Aortic smooth muscle cell (primary cell): ENCODE measurements around the genes ERICH6 and P2RY12.

GRCh38 chr3:149615917-149616649, 41.7 kb downstream of the WWTR1 start:
- RRBS, result no CpG with 5 or more reads among the region's 9 CpGs

DNA sequence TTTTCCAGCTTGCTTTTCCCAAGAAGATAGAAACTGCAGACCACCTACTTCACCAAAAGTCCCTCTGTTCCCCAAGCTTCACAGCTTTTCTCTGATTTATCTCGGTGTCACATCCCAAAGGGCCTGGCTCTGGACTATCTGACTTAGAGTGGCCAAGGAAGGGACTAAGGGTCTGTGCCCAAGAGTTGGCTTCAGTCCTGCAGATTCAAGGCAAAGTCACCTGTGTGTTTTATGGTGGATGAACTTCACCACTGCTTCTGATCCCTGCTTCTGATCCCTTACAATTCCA, 1.5 kb downstream of the WWTR1 start:
- RRBS, result no CpG with 5 or more reads among the region's 1 CpG

DNA sequence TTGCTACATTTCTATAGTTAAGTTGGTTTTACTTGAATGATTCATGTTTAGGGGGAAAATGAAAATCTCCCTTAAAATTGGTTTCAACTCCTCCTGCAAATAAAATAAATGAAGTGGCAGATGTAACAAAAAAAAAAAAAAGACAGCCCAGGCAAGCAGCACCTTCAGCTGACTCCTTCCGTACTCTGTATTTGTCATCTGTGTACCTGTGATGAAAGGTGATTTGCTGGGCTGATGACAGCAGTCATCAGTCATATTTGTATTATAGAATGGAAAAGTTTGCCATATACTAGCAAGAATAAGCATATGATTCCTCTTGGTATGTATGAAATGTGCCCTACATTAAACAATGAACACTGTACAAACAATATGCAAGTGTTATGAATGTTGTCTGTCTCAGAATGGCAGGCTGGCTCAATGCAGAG, 44.1 kb upstream of the WWTR1 start:
- RRBS, result no CpG with 5 or more reads among the region's 1 CpG

DNA sequence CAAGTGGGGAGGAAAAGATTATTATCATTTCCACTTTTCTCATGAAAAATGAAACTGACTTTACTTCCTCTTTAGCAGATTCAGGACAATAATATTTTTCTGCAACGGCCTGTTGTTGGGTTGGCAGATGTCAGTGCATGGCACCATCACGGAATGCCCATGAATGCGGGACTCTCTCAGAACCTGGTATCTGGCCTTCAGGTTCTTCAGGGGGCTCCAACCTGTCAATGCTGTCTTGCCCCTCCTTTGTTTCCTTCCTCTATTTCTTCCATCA, 11.1 kb downstream of the ANKUB1 start:
- RRBS, result no CpG with 5 or more reads among the region's 3 CpGs

- RRBS, result no CpG with 5 or more reads among the region's 9 CpGs
These were observed 52.1 kb upstream of the PFN2 start for GRCh38 chr3:150022485-150023569.

DNA sequence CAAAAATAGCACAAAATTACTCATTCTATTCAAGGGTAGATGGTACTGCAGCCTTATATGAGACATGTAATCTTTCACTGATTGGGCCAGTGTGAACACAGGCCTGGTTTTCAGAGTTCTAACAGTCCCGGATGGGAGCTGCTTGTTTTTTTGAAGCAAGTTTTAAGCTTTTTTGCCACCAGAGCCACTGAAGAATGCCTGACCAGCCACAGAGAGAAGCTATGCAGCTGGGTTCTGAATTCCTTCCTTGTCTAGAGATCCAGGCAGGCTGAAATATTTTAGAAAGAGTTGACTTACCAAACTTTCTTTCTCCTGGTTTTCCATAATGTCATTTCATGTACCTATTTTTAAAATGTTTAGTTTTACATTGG, 172.2 kb upstream of the TSC22D2 start:
- RRBS, result no CpG with 5 or more reads among the region's 1 CpG

- RRBS, result no CpG with 5 or more reads among the region's 6 CpGs
These were observed 58.5 kb upstream of the TSC22D2 start for GRCh38 chr3:150349522-150350139.

- RRBS, result no CpG with 5 or more reads among the region's 1 CpG
These were observed 20.9 kb downstream of the TSC22D2 start for GRCh38 chr3:150428905-150429501.

DNA sequence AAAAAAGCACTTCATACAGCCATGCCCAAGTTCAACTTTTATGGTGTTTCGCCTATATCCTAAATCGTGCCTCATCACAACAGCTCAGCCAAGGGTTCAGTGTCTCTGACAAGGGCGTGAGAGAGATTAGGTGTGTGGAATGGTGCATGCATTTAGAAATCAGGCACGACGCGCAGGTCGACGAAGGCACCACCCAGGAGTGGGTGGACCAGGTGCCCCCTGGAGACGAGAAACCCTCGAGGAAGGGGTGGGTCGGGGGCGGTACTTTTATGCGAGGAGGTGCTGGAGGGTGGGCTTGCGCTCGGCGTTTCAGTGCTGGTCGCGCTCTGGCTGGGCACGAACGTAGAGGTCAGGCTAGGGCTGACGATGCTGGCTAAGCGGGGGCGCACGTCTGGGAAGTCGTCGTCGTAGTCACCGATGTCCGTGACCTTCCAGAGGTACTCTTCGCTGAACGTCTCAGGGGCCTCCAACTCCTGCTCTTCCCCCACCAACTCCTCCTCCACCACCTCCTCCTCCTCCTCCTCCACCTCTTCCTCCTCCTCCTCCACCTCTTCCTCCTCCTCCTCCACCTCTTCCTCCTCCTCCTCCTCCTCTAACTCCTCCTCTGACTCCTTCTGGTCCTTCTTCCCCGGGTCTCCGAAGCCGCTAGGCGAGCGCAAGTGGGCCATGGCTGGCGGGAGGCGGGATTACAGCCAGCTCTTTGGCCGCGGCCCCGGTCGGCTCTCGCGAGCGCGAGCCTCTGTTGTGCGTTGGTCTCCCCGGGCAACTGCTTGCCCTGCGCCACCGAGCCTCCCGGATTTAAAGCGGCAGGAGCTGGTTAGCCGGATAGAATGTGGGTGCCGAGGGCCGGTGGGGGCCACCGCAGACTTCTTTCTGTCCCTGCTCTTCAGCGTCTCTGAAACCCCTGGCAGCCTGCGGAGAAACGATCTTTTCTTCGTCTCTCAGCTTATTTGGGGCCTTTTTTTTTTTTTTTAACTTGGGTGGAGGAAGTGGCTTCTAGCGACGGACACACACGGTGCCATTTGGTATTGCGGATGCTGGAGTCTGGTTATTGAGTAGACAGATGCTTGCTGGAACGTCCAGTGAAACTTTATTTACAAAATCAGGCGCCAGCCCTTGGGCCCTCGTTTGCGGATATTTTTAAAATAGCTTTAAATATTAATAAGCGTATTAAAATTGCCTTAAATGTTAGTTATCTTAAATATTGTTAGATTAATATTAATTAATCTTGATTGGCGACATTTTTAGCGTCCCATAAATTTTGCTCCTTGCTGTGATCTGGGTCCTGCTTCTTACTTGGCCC, at the start of gene ERICH6:
Gene ERICH6, minus strand, starts transcription at position 690 of the 1,303 bp plus-strand sequence.
- RRBS, result 2% methylated on average over 16 of the region's 71 CpGs

GRCh38 chr3:150747246-150747727, 15.7 kb downstream of the SIAH2 start:
- RRBS, result no CpG with 5 or more reads among the region's 7 CpGs

DNA sequence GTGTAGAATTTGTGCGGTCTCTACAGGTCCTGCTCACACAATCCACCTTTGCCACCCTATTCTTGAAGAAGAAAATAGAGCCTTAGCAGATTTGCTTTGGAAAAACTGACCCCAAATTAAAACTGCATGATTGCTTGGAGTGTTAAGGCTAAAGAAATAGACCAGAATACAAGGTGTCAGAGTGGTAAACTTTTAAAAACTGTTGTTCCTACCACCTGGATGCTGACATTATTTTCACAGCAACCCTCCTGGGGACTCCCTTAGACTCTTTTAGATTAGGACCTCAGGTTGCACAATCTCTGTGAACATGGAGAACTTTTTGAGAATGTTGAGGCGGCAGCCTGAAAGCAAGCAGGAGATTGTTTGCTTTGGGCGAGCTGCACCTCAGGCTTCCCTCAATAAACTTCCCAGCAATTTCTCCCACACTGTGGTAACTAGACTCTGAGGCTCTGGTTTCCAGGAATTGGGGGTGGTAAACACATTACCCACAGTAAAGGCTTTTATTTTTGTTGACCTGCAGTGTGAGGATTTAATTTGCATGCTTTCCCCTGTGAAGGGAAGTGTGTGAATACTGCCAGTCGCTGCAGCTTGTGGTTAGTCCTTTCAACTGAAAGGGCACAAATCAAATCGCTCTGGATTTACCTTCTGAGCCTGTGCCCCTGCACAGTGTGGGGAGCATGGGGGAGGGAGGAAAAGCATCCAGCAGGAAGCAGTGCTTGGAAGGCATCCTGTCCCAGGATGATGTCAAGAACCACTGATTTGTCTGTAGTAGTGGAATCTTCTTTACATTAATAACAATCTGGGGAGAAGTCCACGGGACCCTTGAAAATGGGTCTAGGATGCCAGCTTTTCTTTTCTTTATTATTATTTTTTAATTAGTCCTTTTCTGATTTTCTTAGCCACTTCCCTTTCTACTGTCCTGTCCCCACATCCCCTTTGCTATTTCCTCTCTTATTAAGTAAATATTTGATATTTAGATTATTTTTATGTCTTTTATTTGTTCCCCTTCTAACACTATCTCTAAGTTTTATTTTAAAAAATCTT, 35.3 kb upstream of the SIAH2 start:
- RRBS, result no CpG with 5 or more reads among the region's 6 CpGs

- RRBS, result no CpG with 5 or more reads among the region's 2 CpGs
These were observed 3.1 kb downstream of the GPR171 start for GRCh38 chr3:151200014-151200261.

- RRBS, result no CpG with 5 or more reads among the region's 1 CpG
These were observed 16.3 kb downstream of the GPR87 start for GRCh38 chr3:151300380-151300736.

GRCh38 chr3:151382604-151383213, 1.8 kb downstream of the P2RY12 start:
- RRBS, result no CpG with 5 or more reads among the region's 6 CpGs

GRCh38 chr3:151384488-151385280, at the start of gene P2RY12:
Gene P2RY12 (minus strand): TSS chr3:151384753.
- RRBS, result no CpG with 5 or more reads among the region's 7 CpGs

- RRBS, result no CpG with 5 or more reads among the region's 6 CpGs
These were observed 23.2 kb downstream of the AADAC start for GRCh38 chr3:151836950-151837605.

- RRBS, result no CpG with 5 or more reads among the region's 6 CpGs
These were observed 53.4 kb downstream of the SUCNR1 start for GRCh38 chr3:151926837-151927310.

DNA sequence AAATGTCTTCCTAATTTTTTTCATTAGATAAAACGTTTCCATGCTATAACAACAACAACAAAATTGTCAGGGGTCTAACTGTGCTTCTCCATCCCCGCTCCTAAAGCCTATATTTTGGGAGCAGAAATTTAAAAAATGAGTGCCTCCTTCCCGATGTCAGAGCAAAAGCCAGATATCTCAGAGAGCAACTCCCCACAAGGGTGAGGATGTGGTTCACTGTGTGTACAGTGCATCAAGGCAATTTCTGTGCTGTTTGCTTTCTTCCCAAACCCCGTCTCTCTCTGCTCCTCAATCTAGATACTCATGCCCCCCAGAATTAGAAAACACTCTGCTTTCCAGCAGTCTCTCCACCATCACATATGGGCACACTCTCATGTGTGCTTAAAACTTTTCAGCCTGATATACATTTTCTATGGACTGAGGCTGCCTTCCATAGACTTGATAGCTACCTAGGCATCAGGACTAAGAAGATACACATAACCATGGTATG, 76.7 kb upstream of the MBNL1 start:
- RRBS, result no CpG with 5 or more reads among the region's 4 CpGs